Diencephalon (tissue), 2 donors: ENCODE data around the gene CCSER2.

DNA sequence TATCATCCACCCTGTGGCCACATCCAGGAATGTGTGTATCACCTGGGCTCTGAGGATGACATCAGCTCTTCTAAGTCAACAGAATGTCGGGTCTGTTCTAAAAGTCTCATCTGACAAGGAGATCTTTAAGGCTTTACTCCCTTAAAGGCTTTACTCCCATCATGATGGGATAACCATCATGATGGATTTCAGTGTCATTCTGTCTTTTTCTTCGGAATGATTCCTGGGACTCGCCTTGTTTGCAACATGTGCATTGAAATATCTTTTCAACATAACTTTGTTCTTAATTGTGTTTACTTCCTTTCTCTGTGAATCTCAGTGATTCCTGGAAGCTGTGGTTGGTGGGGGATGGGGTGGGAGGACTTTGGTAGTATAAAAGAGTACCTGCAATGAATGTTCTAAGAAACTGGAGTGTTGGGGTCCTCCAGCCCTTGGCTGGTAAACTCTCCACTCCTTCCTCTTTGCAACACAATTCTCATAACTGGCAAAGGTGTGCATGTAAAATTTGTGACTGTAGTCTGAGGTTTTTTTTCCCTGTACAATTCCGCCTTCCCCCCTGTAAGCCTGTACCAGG, 11.5 kb upstream of the SH2D4B start:
- RAMPAGE, long total RNA: no peak

- RAMPAGE, long total RNA: no peak
Observed at GRCh38 chr10:80543747-80544286, 6.1 kb downstream of the SH2D4B start.

- RAMPAGE, long total RNA: no peak
Observed at GRCh38 chr10:81784747-81785230, 90.2 kb upstream of the NRG3 start.

GRCh38 chr10:83454080-83454514, 685.2 kb upstream of the GHITM start:
- RAMPAGE, long total RNA: no peak

GRCh38 chr10:84003269-84003532, 136.1 kb upstream of the GHITM start:
- RAMPAGE, long total RNA: no peak

DNA sequence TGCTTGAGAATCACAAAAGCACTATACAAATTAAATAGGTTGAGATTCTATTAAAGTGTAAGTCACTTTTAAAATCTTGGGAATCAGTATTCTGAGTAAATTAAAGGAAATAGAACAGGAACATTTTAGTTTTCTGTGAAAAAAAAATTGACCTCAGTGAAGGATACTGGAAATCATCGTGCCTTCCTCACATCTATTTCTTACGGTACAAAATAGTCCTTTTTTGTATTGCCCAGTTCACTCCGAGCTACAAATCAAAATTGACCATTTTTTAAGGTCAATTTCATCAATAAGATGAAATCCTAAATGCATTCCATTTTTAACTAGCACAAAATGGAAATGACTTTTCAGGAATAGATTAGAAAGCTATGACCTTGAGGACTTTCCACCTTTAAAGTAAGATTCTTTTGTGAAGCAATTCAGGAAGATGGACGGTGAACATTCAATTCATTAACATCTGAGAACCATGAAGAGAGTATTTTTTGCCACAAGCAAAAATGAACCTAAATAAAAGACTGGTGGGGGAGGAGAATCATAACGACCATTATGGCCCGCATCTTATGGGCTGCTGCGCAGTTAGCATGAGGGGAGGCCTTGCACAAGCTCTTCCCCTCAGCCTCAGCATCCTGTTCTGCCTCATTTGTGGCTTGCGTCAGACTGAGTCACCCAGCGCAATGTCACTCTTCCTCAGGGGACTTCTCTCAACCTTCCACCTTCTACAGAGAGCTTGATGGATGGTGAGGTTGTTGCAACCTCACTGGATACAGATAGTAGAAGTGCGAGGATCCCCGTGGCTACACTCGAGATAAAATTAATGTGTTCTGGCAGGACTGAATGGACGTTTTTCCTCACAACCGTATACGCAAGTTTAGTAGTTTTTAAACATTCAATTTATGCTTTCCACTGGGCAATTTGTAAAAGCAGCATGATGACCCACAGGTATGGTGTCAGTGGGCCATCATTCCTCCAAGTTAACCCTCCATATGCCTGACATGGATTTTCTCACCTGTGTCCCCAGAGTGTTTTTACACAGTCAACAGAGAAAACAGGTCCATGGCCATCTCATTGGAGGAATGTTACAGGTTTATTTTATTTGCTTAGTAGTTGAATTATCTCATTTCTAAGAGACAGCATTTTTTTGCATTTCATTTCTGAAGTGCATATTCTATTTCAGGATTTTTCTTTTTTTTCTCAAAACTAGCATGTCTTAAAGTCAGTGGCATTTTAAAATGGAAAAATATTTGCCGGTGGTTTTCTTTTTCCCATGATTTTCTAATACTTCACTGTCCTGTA, 16.8 kb upstream of the GPR15LG start:
- RAMPAGE, long total RNA: no peak

GRCh38 chr10:84191136-84191434, 3.3 kb upstream of the CDHR1 start:
- RAMPAGE, long total RNA: no peak

- RAMPAGE, long total RNA: no peak
Observed at GRCh38 chr10:84328450-84329344, at the start of gene CCSER2. CCSER2 (plus strand) TSS chr10:84328589.

- RAMPAGE, long total RNA: no peak
Observed at GRCh38 chr10:84417596-84417936, 89.2 kb downstream of the CCSER2 start.

DNA sequence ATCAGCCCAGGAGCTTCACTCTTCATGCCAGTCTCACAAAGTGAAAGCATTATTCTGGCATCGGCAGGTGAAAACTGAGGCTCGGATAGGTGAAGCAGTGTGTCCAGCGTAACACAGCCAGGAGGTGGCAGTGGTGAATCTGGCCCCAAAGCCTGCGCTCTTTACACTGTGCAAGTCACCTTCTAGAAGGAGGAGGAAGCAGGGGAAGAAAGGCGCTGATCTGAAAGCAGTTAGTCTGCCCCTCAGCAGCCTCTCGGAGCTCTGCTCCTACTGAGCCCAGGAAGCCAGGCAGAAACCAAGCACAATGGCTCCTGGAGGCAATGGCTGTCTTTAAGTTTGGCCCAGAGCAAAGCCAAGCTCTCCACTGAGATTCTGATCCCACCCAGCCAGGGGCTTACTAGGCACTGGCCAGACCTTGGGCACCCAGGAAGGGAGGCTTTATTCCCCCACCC, 104.6 kb downstream of the GRID1 start:
- RAMPAGE, long total RNA: no peak

DNA sequence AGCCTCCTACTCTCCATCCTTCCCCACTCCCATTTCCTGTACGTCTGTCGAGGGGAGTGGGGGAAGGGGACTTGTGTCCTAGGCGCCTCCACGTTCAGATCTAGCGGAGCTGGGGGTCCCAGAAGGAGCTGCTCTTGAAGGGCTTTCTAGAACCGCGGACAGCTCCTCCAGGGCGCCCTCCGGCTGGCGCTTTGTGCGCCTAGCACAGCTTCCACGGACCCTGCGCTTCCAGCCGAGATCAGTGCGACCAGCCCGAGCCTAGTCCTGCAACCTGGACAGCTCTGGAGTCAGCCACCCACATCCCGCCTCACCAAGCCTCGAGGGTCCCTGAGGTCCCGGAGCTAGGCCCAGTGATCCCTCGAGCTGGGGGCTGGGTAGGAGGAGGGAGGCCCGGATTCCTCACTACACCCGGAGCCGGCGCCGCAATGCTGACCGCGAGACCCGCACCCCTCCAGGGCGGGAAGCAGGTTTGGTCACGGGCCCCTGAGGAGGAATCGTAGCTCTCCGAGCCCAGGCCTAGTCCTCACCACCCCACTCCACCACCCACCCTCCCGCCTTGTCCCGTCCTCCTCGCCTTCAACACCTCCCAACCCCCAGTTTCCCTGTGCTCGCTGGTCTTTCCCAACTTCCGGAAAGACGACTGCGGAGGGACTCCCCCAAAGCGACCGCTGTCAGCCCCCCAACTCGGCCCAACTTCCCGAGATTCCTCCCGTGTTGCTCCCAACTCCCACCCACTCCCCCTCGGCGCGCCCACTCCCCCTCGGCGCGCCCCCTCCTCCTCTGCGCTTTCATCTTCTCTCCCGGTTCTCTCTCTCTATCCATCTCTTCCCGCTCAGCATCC, 1.7 kb downstream of the GRID1 start:
- RAMPAGE, long total RNA: no peak

- RAMPAGE, long total RNA: no peak
Observed at GRCh38 chr10:86451107-86451734, 70.4 kb downstream of the WAPL start.

DNA sequence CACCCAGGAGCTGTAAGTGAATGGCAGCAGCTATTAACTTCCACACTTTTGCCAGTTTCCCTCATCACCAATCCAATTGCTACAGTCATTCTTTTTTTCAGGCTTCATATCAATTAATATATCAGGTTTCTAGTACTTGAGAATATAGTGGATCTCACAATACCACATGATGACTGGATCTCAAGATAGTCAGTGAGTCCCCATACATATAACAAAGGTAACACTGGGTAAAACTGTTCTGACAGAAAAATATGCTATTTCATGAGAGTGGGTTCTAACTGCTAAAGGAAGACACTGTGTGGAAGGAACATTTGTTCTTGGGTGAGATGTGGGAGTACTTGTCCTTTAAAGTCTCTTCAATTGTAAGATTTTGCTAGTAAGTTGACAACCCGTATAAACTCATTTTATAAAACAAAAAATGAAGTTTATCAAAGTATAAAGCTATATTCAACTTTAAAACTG, 35.6 kb downstream of the WAPL start:
- RAMPAGE, long total RNA: no peak

GRCh38 chr10:86499723-86500980, 21.4 kb downstream of the WAPL start:
- RAMPAGE, long total RNA: no peak

- RAMPAGE, long total RNA: no peak
Observed at GRCh38 chr10:86632175-86632717, 22.1 kb upstream of the OPN4 start.

GRCh38 chr10:86664538-86665631, 3.4 kb upstream of the LDB3 start:
- RAMPAGE, long total RNA: no peak

DNA sequence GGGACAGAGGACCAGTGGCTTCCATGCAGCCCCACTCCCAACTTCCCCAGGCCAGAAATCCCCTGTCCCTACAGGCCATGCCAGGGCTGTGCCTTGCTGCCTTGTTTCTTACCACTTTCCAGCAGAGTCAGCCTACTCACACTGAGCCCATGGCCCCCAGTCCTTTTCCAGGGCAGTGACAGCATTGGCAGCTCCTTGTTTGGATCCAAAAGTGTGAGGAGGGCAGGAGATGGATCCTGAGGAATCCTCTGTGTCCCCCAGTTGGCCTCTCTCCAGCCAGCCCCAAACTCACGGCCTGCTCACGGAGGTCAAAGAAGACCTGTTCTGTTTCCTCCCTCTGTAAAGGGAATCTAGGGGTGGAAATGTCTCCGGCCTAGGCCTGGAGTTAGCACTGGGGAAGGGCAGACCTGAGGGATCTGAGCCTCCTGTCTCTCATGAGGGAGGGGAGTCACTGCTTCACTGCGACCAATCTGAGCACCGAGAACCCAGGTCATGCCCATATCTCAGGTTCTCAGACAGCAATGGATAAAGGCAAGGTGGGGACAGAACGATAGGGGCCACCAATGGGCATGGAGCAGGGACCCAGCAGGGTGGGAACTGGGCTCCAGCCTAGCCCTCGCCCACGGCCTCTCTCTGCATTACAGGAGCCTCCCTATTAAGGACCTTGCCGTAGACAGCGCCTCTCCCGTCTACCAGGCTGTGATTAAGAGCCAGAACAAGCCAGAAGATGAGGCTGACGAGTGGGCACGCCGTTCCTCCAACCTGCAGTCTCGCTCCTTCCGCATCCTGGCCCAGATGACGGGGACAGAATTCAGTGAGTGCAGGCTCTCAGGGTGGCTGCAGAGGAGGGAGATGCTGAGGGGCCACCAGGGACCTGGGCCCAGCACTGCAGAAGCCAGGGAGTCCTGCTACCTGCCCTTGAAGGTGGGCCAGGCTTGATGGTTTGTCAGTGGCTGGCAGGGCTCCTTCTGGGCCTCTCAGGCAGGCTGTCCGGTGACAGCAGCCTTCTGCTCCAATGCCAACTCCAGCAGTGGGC, 23.3 kb downstream of the LDB3 start:
- RAMPAGE, long total RNA: no peak

DNA sequence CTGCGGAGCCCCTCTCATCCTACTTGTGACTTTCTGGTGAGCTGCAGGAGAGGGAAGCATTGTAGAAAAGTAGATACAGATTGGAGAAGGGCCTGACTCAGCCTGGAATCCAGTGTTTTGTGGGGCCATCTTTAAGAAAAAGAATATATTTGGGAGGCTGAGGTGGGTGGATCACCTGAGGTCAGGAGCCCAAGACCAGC, 15.7 kb upstream of the BMPR1A start:
- RAMPAGE, long total RNA: no peak

GRCh38 chr10:86782471-86783752, 26.5 kb downstream of the BMPR1A start:
- RAMPAGE, long total RNA: no peak

- RAMPAGE, long total RNA: no peak
Observed at GRCh38 chr10:86862068-86862837, 95.2 kb downstream of the MMRN2 start.